Transverse colon (tissue), 4 donors: ENCODE measurements around a stretch of chr19.

- PRO-cap, result no peak
- RAMPAGE, long total RNA, 4 experiments, result no peak in any of the 4 experiments
Observed at GRCh38 chr19:24179538-24179985, 92.6 kb downstream of the ZNF254 start.

- PRO-cap, result no peak
- RAMPAGE, long total RNA, 4 experiments, result no peak in any of the 4 experiments
Observed at GRCh38 chr19:27767841-27768790, 1444.8 kb downstream of the UQCRFS1 start.

DNA sequence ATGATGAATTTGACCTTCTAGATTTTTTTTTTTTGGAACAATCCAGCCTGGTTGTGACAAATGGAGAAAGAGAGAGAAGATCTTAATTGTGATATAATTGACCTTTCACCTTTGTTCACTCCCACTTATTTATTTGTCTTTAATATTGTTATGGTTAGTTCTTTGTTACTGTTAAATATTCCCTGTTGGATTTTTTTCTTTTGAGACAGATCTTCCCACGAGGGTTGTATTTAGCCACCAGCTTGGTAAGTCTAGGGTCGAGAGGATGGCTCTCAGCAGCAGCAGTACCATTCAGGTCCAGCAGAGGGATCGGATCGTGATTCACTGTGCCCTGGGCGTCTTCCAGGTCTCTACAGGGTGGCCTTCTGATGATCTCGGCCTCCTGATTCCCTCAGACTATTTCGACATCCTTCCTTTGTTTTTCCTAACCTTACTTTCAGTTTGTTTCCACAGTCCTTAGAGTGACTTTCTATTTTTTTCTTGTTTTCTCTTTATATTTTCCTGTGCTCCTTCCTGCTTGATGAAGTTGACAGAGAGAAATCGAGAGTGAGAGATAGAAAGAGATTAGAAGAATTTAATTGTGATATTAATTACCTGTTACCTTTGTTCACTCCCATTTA is 1437.0 kb downstream of the UQCRFS1 start:
- PRO-cap, result no peak
- RAMPAGE, long total RNA, 4 experiments, result start-site peak on the minus strand in 1 of 4 experiments, centred at position 166 of the sequence, 10 reads per replicate

DNA sequence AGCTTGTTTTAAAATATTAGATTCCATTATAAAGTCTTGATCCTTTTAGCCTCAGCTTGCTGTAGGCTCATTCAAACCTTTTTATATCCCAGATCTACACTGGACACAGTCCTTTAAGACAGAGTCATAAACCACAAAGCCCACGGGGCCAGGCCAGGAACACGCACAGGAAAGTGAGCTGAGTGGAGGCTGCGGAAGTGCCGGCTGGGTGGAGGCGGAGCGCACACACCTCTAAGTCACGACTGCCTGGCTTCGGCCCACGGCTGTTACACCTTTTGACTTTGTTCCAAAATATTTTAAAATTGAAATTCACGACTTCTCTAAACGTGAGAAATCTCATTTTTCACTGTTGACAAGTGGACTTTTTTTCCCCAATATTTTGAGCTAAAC is 743.8 kb downstream of the UQCRFS1 start:
- PRO-cap, result unidirectional peak, plus-strand start at position 197 of the sequence
- RAMPAGE, long total RNA, 4 experiments, result no peak in any of the 4 experiments

DNA sequence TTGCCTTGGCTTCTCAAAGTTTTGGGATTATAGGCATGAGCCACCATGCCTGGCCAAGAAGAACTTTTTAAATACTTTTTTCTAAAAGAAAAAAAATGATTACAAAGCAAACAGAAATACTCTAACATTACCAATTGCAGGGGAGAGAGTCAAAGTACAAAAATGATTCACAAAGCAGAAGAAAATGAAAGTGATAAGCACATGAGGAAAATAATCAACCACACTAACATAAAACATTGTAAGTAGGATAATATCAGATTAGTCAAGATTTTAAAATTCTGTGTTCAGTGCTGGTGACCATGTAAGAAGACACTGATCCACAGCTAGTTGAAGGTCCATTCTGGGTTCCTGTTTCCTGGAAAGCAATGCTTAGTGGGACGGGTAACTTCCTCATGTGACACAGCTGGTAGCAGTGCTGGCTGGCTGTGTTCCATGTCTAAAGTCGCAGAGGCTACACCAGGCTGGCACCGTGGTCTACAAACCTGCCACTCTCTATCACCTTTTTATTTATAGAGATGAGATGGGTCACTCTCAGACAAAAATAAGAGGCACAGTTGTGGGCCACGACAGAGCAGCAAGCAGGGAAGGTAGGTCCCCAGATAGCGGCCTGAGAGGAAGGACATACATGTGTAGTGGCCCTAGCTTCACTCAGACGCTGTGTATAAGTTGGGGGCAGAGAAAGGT is 731.9 kb downstream of the UQCRFS1 start:
- PRO-cap, result no peak
- RAMPAGE, long total RNA, 4 experiments, result no peak in any of the 4 experiments

DNA sequence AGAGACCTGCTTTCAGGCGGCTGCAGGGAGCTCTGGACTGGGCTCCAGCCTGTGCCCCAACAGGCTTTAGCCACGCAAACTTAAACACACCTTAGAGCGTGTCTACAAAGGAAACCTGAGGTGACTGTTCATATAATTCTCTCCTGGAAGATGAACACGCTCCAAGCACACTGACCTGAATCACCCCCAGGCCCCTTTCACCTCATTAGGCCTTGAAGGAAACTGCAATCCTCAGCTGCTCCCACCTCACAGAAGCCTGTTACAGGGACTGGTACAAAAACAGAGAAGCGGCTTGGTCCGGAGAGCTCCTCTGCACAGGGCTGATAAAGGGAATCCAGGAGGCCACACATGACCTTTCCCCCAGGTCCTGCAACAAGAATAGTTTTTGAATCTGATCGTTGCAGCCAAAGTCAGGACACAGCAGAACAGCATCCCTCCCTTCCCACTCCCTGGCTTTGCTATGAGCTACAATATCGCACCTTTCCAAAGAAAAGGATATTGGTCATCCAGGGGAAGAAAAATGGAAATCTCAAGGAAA is 666.8 kb downstream of the UQCRFS1 start:
- PRO-cap, result no peak
- RAMPAGE, long total RNA, 4 experiments, result no peak in any of the 4 experiments

DNA sequence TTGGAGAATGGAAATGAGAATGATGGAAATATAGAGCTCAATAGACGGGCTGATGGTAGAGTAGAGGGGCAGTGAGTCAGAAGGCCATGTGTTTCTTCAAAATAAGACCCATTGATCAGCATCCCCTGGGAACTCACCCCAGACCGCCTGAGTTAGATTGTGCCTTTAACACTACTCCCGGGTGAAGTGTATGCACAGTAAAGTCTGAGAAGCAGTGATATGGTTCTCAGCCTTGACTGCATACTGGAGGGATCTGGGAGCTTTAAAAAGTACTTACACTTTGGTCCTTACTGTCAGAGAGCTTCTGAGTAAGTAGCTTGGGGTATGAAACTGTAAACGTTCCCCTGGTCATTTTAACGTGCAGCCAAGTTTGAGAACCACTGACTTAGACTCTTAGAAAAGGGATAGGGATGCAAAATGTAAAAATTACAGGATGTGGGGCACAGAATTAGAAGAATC is 609.0 kb downstream of the UQCRFS1 start:
- PRO-cap, result unidirectional peak, minus-strand start at position 136 of the sequence
- RAMPAGE, long total RNA, 4 experiments, result no peak in any of the 4 experiments

DNA sequence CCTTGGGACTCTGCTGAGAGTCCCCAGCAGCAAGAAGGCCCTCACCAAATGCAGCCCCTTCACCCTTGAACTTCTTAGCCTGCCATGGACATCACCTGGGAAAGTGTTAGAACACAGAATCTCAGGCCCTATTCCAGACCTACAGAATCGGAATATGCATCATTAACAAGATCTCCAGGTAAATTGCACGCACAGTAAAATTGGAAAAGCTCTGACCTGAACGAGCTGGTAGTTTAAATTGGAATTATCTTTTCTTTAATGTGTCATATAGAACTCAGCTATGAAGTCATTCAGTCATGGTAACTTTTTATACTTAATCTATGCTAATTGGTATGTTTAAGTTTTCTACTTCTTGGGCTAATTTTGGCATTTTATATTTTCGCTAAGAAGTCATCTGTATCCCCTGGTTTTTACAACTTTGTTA is 11.5 kb downstream of the UQCRFS1 start:
- PRO-cap, result no peak
- RAMPAGE, long total RNA, 4 experiments, result no peak in any of the 4 experiments

DNA sequence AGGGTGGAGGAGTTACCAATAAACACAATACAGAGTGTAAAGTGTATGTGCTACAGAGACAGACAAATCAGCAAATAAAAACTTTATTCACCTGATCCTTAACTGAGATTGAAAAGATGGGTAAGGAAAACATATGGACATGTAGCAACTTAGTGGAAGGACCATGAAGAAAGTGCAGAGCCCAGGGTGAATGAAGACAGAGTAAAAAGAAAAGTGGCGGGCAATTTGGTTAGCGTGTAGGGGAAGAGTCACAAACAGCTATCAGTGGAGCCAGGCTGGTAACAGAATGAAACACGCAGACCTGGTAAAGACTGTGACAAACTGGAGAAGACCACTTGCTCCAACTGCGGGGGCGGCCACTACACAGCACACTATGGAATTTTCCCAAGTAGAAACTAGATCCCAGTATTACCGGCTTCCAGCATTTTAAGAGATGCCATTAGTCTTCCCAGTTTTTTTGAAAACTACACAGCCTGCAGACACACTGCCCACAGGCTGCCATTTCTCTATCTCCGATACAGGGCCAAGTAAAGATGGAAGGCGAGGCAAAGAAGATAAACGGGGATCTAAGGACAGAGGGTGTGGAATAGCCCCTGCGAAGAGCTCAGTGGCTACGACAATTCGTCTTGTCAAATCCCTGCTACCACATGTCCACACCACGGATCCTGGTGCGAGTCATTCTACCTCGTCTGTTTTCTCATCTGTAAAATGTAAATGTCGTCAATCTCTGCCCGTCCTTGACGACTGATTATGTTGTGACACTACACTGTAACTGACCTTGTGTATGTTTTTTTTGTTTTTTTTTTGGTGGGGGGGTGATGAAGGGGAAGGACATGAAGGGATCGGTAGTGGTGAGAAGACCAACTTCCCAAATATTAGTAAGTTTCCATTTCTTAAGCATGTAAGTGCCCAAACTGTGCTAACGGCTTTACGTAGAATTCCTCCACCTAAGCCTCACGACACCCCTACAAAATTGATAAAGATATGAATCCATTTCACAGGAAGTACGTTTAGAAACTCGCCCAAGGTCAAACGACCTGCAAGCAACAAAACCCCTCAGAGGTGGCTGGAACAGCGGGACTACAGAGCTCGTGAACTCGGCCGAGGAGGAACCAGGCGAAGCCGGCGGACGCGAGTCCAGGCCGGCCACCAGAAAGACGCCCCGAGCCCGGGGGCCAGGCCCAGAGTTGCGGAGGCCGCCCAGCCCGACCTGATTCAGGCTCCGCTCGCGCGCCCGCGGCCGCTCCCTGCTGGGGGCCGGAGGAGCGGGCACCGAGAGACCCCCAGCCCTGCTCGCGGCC is 912 bp downstream of the UQCRFS1 start:
- PRO-cap, result unidirectional peak, plus-strand start at position 1,059 of the sequence
- RAMPAGE, long total RNA, 4 experiments, result no peak in any of the 4 experiments

- PRO-cap, result no peak
- RAMPAGE, long total RNA, 4 experiments, result no peak in any of the 4 experiments
Observed at GRCh38 chr19:29587368-29587791, 18.7 kb upstream of the POP4 start.

GRCh38 chr19:29605007-29606119 is 720 bp upstream of the POP4 start:
- PRO-cap, result no peak
- RAMPAGE, long total RNA, 4 experiments, result no peak in any of the 4 experiments

DNA sequence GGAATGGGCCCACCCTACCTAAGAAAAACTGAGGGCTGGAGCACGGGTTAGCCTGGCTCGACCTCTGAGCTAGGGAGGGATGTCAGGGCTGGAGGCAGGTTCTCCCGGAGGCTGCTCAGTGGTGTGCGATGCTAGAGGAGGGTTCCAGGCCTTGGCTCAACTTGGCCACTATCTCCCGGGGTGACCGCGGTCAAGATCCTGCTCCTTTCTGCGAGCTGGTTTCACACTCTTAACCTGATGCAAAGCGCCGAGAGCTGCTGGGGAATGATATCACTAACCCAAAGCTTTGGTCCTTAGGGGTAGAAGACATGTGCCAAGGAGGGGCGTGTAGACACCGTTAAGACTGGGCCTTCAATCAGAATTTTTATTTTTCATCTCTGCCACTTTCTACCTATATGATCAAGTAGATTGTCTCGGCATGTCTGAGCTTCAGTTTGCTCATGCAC is 384 bp downstream of the POP4 start:
- PRO-cap, result no peak
- RAMPAGE, long total RNA, 4 experiments, result no peak in any of the 4 experiments

- PRO-cap, result bidirectional peak, plus-strand start at chr19:29667004, minus-strand start at chr19:29666852; unidirectional peak, minus-strand start at chr19:29667062; unidirectional peak, minus-strand start at chr19:29667182
- RAMPAGE, long total RNA, 4 experiments, result no peak in any of the 4 experiments
Observed at GRCh38 chr19:29666797-29667401, 1.6 kb downstream of the PLEKHF1 start.

DNA sequence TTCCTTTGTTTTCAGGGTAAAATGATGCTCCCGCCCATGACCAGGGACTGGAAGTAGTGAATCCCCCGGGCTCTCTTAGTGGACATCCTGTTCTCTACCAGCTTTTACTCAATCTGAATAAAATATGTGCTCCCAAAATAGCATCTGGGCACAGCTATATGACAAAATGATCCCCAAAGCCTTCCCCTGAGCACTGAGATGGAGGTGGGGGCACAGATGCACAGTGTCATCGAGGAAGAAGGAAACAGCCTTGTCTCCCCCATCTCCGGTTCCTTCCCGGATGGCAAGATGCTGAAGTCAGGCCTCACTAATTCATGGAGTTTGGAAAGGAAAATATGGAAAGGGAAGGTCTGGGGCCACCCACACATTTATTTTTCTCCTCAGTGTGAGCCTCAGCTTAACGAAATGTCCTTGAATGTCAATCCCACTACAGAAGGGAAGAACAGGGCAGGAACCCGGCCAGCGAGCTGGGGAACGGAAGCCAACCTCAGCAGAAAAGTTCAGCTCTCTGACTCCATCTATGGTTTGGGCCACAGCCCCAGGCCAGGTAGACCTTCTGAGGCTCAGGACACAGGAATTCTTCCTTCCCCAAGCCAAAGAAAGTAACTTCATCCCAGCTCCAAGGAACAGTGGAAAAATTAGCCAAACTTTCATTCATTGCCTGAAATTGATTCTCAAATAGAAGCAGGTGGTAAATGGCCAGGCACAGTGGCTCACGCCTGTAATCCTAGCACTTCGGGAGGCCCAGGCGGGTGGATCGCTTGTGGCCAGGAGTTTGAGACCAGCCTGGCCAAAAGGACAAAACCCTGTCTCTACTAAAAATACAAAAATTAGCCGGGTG is 8.5 kb downstream of the C19orf12 start:
- PRO-cap, result no peak
- RAMPAGE, long total RNA, 4 experiments, result no peak in any of the 4 experiments

DNA sequence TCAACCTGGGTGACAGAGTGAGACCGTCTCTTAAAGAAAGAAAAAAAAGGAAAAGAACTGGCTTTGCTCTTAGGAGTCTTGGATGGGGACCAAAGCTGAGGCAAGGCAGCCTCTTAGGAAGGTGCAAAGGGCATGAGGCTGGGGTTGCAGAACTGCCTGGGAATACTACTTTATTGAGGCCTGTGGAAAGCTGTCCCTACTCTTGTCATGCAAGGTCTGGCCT is 870 bp upstream of the C19orf12 start:
- PRO-cap, result no peak
- RAMPAGE, long total RNA, 4 experiments, result no peak in any of the 4 experiments

DNA sequence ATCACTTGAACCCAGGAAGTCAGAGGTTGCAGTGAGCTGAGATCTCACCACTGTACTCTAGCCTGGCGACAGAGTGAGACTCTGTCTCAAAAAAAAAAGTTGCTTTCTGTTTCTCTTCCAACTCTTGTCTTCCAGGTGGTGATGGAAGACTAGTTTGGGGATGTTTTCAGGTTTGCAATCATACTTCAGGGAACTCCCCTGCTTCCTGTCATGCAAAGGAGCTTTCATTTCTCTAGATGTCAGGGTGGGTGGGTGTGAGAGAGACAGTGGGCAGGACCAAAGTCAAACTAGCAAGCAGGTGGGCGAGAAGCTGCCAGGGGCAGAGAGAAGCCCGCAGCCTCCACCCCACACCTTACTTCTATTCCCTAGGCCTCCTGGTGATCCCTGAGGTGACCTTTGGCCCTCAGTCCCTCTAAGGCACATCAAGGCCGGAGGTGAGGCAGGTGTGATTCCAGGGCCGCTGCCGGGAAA is 25.7 kb downstream of the CCNE1 start:
- PRO-cap, result no peak
- RAMPAGE, long total RNA, 4 experiments, result no peak in any of the 4 experiments

- PRO-cap, result unidirectional peak, minus-strand start at chr19:30225560; bidirectional peak, plus-strand start at chr19:30226006, minus-strand start at chr19:30225871
- RAMPAGE, long total RNA, 4 experiments, result no peak in any of the 4 experiments
Observed at GRCh38 chr19:30225268-30226435, 146.5 kb upstream of the ZNF536 start.

DNA sequence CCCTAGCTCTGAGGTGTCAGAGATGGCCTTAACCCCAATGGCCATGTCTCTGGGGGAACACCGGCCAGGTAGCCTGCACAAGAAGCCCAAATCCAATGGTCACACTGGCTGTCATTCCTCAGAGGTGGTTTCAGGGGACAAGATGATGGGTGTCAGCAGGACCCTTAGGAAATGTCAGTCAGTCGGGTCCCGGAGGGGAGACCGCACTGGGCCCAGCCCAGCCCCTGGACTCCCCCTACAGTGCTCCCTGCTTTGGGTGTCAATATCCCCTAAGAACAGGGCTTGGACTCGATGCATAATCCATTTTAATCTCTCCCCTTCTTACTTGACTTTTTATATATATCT is 32.0 kb upstream of the ZNF536 start:
- PRO-cap, result unidirectional peak, plus-strand start at position 177 of the sequence
- RAMPAGE, long total RNA, 4 experiments, result no peak in any of the 4 experiments

GRCh38 chr19:31263288-31263805 is 85.9 kb downstream of the TSHZ3 start:
- PRO-cap, result no peak
- RAMPAGE, long total RNA, 4 experiments, result no peak in any of the 4 experiments

- PRO-cap, result no peak
- RAMPAGE, long total RNA, 4 experiments, result no peak in any of the 4 experiments
Observed at GRCh38 chr19:31316706-31317088, 32.5 kb downstream of the TSHZ3 start.